Heart right ventricle (tissue), 2 donors: ENCODE results near the gene PDLIM1.

- PRO-cap, 2 experiments = no peak in any of the 2 experiments
Measured at GRCh38 chr10:93591115-93592284, 9.5 kb downstream of the RBP4 start.

GRCh38 chr10:93702001-93702287 lies 448 bp downstream of the FRA10AC1 start:
- PRO-cap, 2 experiments = no peak in any of the 2 experiments

DNA sequence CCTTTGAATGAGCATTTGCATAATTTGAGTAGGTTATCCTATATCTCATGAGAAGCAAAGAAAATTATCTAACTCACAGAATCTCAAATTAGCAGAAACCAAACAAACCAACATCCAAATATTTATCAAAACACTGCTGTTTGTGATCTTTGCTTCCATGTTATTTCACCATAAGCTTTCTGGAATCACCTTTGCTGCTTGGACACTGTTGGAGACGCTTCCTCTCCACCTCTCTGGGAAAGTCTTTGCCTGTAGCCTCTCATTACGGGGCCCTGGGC lies 57.3 kb downstream of the LGI1 start:
- PRO-cap, 2 experiments = no peak in any of the 2 experiments

GRCh38 chr10:94000501-94000969 lies 6.8 kb downstream of the PLCE1 start:
- PRO-cap, 2 experiments = no peak in any of the 2 experiments

GRCh38 chr10:94403350-94404129 lies 1.2 kb downstream of the TBC1D12 start:
- PRO-cap, 2 experiments = peak in 2 of 2 experiments; most common plus-strand start chr10:94403811 (in 2); most common minus-strand start chr10:94403727 (in 1)

DNA sequence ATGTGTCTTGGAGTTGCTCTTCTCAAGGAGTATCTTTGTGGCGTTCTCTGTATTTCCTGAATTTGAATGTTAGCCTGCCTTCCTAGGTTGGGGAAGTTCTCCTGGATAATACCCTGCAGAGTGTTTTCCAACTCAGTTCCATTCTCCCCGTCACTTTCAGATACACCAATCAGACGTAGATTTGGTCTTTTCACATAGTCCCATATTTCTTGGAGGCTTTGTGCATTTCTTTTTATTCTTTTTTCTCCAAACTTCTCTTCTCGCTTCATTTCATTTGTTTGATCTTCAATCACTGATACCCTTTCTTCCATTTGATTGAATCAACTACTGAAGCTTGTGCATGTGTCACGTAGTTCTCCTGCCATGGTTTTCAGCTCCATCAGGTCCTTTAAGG lies 6.2 kb downstream of the CYP2C8 start:
- PRO-cap, 2 experiments = no peak in any of the 2 experiments

DNA sequence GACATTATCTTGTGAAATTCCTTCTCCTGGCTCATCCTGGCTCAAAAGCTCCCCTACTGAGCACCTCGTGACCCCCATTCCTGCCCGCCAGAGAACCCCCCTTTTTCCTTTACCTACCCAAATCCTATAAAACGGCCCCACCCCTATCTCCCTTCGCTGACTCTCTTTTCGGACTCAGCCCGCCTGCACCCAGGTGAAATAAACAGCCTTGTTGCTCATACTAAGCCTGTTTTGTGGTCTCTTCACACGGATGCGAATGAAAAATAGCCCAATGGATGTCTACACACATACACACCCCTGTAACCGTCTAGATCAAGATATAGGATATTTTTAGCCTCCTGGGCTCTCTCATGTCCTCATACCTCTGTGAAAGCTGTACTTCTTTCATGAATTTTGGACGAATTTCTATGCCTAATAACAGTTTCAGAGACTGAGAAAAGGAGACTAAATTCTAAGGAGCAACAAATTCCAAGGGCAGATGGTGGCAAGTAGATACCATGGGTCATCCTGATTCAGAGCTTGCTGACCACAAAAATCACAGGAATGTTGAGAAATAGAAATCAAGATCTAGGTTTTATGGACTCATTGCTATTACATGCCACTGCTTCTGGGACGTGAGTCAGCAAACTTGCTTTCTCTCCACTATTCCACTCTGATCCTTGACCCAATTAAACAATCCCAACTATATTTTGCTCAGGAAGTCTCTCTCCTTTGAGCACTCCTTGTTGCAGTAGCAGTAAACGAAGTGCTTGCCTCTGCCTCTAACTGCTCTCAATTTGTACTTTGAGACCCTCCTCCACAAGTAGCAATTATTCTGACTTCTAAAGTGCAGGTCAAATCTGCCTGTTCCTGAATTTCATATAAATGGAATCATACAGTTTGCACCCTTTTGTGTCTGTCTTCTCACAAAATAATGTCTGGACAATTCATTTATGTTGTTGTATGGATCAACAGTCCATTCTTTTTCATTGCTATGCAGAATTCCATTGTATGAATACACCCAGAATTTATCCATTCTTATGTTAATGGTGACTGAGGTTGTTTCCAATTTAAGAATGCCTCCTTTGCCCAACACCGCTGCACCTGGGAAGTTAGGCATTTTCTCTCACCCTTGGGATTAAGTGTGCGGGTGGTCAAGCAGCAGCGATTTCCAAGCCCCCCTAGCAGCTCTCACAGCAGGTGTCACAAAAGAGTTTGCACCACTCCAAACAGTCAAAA lies 35.7 kb downstream of the ACSM6 start:
- PRO-cap, 2 experiments = no peak in any of the 2 experiments

GRCh38 chr10:95290388-95291383 lies at the start of gene PDLIM1:
Gene PDLIM1, minus strand, starts transcription at chr10:95291003.
- PRO-cap, 2 experiments = peak in 2 of 2 experiments; most common plus-strand start chr10:95290440 (in 1); most common minus-strand start chr10:95290999 (in 1)

DNA sequence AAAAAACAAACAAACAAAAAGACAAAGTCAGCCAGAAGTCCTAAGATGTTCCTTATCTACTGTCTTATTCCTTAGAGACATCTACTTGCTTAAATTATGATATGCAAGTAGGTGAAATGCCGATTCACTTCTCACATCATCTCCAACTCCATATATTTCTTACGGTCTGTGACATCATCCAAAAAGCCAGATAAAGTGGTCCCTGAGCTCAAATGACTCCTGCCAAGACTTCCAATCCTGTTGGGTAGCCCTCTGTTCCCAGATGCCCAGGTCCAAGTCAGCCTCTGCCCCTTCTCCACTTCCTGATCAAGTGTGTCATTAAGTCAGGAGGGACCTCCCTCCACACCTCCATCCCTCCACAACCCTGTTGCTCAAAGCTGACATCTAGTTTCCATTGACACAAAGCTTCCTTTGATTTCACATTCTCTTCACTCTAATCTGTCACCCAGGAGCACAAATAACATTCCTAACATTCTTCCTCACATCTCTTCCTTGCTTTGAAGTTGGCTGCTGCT lies 56.0 kb upstream of the PDLIM1 start:
- PRO-cap, 2 experiments = no peak in any of the 2 experiments

GRCh38 chr10:95389654-95390334 lies 99.0 kb upstream of the PDLIM1 start:
- PRO-cap, 2 experiments = no peak in any of the 2 experiments

- PRO-cap, 2 experiments = peak in 1 of 2 experiments; most common plus-strand start chr10:95419687 (in 1); most common minus-strand start chr10:95419401 (in 1)
Measured at GRCh38 chr10:95419215-95419955, 128.6 kb upstream of the PDLIM1 start.

- PRO-cap, 2 experiments = peak in 1 of 2 experiments; most common plus-strand start chr10:95463435 (in 1)
Measured at GRCh38 chr10:95462969-95463990, 97.9 kb downstream of the SORBS1 start.

DNA sequence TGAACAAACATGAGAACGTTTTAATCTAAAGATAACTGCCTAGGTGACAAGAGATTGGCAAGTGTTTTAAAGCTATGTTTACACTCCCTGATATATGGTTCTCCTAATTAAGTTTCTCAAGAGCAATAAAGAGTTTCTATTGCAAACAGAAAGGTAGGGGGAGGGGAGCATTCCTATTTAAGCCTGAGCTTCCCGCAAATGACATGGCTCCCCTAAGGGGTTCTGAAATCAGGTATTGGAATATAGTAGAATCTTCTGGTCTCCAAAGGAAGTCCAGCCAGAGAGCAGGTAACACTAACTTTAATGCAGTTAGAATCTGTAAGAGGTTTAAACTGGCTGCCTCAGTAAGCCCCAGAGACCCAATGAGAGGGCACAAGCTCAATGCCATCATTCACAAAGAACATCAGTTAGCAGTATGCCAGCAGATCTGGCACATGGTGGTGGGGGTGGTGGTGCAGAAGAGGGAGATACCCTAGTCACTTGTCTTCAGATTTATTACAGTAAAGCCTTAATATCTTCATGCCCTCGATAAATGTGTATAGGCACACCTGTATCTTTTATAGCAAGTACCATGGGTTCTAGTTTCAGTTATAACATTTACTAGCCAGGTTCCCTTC lies 86.3 kb downstream of the SORBS1 start:
- PRO-cap, 2 experiments = peak in 1 of 2 experiments; most common plus-strand start position 265 of the sequence (in 1)

- PRO-cap, 2 experiments = peak in 1 of 2 experiments; most common plus-strand start chr10:95477049 (in 1)
Measured at GRCh38 chr10:95476664-95477668, 84.2 kb downstream of the SORBS1 start.

GRCh38 chr10:95496374-95497375 lies 64.5 kb downstream of the SORBS1 start:
- PRO-cap, 2 experiments = no peak in any of the 2 experiments

DNA sequence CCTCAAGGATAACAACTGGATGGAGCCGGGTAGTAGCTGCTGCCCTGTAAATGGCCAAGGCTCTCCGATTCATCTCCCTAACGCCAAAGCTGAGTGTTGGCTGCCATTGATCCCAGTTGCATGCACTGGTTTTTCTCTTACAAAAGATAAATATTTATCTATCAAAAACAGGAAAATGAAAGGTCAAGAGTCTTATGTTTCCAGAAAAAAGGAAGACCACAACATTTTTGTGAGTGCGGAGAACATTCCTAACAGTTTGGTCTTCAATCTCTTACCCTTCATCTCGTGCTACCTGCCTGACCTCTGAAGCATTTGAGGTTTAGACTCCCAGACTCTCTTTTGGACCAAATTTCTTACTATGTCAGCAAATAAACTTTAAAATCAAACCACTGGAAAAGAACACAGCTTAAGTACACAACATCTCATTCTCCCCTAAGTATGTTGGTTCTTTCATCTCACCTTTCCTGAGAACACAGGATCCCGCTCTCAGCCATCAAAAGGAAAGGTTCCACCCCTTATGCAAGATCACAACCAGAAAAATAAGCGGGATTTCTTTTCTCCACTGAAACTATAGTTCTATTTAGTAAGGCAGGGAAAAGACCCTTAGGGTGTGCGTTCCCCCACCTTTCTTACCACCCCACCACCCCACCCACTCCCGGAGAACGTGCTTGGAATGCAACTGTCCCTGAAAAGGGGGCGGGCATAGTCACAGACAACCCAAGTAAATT lies 61.5 kb downstream of the SORBS1 start:
- PRO-cap, 2 experiments = no peak in any of the 2 experiments

- PRO-cap, 2 experiments = no peak in any of the 2 experiments
Measured at GRCh38 chr10:95501395-95502379, 59.5 kb downstream of the SORBS1 start.

GRCh38 chr10:95559172-95559336 lies 2.1 kb downstream of the SORBS1 start:
- PRO-cap, 2 experiments = peak in 2 of 2 experiments; most common plus-strand start chr10:95559262 (in 2)

GRCh38 chr10:95628158-95629361 lies 28.0 kb downstream of the ALDH18A1 start:
- PRO-cap, 2 experiments = no peak in any of the 2 experiments

DNA sequence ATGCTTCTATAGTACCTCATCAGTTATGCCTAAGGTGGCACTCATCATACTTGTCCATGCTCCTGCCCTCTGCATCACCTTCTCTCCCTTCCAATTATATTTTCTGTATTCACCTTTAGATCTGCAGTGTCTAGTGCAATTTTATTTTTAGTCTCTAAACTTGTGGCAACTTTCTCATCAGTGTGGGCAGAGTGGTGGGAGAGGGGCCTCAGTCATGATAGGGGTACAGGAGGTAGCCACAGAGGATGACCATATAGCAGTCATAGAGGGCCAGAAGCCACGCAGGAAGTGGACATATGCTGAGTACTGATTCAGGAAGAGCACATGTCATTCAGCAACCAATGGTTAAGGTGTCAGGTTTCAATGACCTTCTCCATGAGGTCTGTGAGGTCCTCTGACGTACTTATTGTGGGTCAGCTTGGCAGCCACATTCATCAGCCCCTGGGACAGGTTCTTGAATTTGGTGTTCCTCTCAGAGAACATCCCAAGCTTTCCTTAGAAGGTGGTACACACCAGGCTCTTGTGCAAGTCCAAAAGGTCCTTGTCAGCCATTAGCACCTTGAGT lies 2.6 kb downstream of the ENTPD1 start:
- PRO-cap, 2 experiments = no peak in any of the 2 experiments